ENCODE measurements around the gene SPEG.

DNA sequence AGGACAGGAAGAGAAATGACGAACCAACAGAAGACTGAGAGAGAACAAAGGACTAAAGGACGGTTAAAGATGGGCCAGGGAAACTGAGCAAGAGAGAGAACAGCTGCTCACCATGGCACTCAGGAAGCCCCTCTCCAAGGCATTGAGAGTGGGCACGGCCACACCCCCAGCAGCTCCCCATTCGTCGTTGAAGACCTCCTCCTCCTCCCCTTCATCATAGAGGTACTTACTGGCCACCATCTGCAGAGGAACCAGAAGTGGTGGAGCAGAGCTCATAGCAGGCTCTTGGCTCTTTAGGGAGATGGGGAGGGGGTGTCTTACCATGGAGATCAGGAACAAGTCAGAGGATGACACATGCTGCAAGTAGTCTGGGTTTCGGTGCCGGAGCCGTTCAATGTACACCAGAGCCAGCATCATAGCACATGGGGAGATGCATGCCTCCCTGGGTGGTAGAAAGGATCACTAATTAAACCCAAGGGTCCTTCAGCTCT is 2.0 kb downstream of the CNPPD1 start:
- PRO-cap = no peak
- RRBS, 2 experiments = no CpG with 5 or more reads among the region's 8 CpGs

- PRO-cap = no peak
- RRBS, 2 experiments = no CpG with 5 or more reads among the region's 7 CpGs
These were observed 1.1 kb upstream of the DNPEP start for GRCh38 chr2:219388830-219389193.

- PRO-cap = no peak
- RRBS, 2 experiments = no CpG with 5 or more reads among the region's 4 CpGs
These were observed 11.4 kb upstream of the DES start for GRCh38 chr2:219406598-219407334.

GRCh38 chr2:219434082-219435011 is at the start of gene SPEG:
TSS of gene SPEG (plus strand) at chr2:219434843.
- PRO-cap = no peak
- RRBS, 2 experiments = 16 to 25% methylated on average over 20 to 21 of the region's 41 CpGs

DNA sequence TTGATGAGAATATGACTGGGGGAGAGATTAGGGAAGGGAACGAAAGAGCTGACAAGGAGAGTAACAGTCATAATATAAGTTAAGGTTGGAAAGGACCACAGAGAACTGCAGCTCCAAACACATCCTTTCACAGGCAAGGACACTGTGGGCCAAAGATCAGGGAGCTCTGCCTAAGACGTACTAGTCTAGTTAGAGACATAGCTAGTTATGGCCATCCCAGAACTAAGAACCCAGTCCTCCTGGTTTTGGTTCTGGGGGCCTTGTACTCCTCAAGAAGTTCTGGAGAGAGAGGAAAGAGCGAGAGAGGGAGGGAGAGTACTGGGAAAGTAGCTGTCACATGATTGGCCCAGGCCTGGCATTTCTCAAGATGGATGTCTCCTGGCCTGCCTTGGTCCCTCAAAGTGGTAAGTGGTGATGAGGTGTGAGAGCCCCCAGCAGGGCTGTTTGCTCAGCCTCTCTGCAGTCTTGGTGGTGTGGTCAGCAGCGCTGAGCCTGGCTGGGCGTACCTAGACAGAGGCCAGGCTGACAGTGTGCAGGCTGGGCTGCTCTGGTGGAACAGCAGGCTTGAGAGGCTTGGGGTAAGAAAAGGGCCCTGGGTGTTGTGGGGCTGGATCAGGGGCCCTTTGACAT is 2.4 kb downstream of the SPEG start:
- PRO-cap = no peak
- RRBS, 2 experiments = no CpG with 5 or more reads among the region's 5 CpGs

- PRO-cap = no peak
- RRBS, 2 experiments = 3 to 8% methylated on average over 7 to 17 of the region's 39 CpGs
These were observed 7.9 kb downstream of the ASIC4 start for GRCh38 chr2:219522072-219522729.

GRCh38 chr2:219526992-219527505 is 12.8 kb downstream of the ASIC4 start:
- PRO-cap = no peak
- RRBS, 2 experiments = no CpG with 5 or more reads among the region's 12 CpGs

DNA sequence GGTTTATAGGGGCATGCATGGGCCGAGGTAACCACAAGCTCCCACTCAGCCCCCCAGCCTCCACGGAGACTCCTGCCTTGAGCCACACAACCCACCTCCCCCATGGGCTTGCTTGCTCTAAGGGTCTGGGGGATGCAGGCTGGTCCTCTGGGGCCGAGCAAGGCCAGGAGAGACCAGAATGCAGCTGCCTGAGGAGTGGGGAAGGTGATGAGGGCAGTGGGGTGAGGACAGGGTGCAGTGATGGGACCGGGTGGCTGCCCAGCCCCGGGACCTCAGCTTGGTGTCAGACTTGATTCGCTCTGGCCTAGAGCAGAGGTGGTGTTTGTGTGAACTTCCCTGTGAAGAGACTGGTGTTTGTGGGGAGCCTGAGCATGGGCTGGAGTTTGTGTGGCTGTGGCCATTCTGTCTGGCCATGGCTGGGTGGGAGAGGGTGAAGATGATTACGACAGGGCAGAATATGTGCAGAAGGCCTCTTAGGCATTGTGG is 10.7 kb downstream of the OBSL1 start:
- PRO-cap = no peak
- RRBS, 2 experiments = no CpG with 5 or more reads among the region's 7 CpGs

- PRO-cap = no peak
- RRBS, 2 experiments = 56 to 70% methylated on average over 3 of the region's 17 CpGs
These were observed 6.0 kb downstream of the OBSL1 start for GRCh38 chr2:219565249-219565911.

- PRO-cap = no peak
- RRBS, 2 experiments = 91 to 94% methylated on average over 10 of the region's 29 CpGs
These were observed 4.0 kb downstream of the OBSL1 start for GRCh38 chr2:219567282-219567892.

GRCh38 chr2:219573165-219573631 is 1.1 kb downstream of the INHA start:
- PRO-cap = no peak
- RRBS, 2 experiments = no CpG with 5 or more reads among the region's 5 CpGs

DNA sequence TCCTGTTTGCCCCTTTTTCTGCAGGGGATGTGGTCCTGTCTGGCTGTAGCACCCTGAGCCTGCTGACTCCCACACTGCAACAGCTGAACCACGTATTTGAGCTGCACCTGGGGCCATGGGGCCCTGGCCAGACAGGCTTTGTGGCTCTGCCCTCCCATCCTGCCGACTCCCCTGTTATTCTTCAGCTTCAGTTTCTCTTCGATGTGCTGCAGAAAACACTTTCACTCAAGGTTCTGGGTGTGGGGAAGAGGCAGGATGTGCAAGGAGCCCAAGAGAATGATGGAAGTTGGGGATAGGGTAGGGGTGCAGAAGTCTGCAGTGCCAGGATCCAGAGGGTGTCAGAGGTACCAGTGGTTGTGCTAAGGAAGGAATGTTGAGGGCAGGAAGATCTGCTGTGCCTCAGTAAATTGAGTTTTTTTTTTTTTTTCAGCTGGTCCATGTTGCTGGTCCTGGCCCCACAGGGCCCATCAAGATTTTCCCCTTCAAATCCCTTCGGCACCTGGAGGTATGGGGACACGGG is 3.6 kb downstream of the STK11IP start:
- PRO-cap = no peak
- RRBS, 2 experiments = no CpG with 5 or more reads among the region's 5 CpGs

GRCh38 chr2:219664986-219665456 is 37.6 kb downstream of the SLC4A3 start:
- PRO-cap = no peak
- RRBS, 2 experiments = no CpG with 5 or more reads among the region's 4 CpGs

- PRO-cap = no peak
- RRBS, 2 experiments = no CpG with 5 or more reads among the region's 1 CpG
These were observed 597.0 kb downstream of the EPHA4 start for GRCh38 chr2:220975113-220975429.

GRCh38 chr2:221571483-221572062 is 531 bp downstream of the EPHA4 start:
- PRO-cap = no peak
- RRBS, 2 experiments = under 1 to 2% methylated on average over 20 to 27 of the region's 54 CpGs

- PRO-cap = no peak
- RRBS, 2 experiments = no CpG with 5 or more reads among the region's 10 CpGs
These were observed 38.6 kb upstream of the EPHA4 start for GRCh38 chr2:221610668-221611144.

DNA sequence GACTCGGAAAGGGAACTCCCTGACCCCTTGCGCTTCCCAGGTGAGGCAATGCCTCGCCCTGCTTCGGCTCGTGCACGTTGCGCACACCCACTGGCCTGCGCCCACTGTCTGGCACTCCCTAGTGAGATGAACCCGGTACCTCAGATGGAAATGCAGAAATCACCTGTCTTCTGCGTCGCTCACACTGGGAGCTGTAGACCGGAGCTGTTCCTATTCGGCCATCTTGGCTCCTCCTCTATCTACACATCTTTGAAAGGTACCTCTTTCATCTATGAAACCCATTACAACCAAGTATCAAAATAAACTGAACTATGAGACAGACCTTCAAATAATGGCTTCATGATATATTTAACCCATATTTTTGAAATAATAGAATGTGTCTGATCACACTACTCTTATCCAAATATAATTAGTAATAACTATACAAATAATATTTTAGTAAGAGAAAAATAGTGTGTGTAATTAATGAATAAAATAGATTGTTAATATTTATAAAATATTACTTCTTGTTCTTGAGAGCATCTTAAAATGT is 143.3 kb downstream of the PAX3 start:
- PRO-cap = no peak
- RRBS, 2 experiments = no CpG with 5 or more reads among the region's 13 CpGs

DNA sequence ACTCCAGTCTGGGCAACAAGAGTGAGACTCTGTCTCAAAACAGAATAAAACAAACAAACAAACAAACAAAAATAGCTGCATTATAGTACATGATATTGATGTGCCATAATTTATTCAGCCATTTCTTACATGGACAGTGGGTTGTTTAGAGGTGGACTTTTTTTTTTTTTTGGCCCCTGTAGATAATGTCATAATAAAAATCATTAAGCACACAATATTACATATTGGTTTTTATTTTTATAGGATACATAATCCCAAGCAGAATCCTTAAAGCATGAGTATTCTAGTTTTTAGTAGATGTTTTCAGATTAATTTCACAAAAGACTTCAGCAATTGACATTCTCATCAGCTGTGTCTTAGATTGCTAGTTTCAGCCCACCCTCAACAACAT is 24.0 kb upstream of the ENSG00000288658 start:
- PRO-cap = no peak

DNA sequence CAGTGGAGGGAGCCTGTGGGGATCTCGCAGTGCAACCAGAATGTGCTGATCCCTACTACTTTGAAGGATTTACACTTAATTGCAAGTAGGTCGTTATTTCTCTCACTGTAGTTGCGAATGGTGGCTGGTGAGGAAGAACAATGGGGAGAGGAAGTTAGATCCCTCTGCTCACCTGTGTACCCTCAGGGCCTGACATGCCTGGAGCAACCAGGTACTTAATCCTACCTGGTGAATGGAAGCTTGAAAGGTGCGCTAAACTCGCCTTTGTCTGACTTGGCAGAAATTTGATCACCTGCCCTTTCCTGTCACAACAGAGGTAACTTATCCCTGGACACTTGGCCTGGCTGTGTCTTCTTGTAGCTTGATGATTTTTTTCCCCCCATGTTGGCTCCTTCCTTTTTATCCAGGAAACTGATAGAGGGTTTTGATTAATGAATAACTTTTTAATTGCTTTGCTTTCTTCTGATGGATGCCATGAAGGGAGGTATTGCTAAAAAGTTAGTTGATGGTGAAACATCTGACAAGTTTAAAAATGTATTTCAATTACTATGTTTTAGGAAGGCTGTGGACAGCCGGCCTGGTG is 9.1 kb downstream of the SGPP2 start:
- PRO-cap = no peak
- RRBS, 2 experiments = no CpG with 5 or more reads among the region's 6 CpGs

- PRO-cap = no peak
- RRBS, 2 experiments = no CpG with 5 or more reads among the region's 3 CpGs
These were observed 28.2 kb downstream of the SGPP2 start for GRCh38 chr2:222452364-222453055.

All from astrocyte (in vitro differentiated cells and primary cell).